GM19239 (cell line): Measurements from ENCODE around the genes PIF1 and ANKDD1A.

- RRBS = no CpG with 5 or more reads among the region's 15 CpGs
Measured at GRCh38 chr15:63945614-63946937, 100.2 kb downstream of the DAPK2 start.

DNA sequence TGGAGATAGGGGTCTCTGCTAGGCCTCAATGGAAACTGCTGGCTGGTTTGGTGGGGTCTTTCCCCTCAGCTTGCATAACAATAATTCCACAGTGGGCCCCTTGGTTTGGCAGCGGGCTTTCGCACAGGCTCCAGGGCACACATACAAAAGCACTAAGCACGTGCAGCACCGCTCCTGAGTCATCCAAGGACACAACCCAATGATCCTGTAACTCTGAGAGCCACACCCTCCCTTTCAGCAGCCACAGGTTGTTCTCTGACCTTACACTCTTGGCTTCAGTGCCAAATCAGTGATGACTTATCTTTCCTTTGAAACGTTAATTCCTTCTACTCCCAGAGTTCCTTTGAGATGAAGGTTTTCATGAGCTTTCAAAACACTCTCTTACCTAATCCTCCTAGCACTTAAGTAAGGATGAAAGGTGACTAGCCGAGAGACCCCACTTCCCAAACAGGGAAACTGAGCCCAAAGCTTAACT lies 41.6 kb downstream of the DAPK2 start:
- RRBS = no CpG with 5 or more reads among the region's 6 CpGs

DNA sequence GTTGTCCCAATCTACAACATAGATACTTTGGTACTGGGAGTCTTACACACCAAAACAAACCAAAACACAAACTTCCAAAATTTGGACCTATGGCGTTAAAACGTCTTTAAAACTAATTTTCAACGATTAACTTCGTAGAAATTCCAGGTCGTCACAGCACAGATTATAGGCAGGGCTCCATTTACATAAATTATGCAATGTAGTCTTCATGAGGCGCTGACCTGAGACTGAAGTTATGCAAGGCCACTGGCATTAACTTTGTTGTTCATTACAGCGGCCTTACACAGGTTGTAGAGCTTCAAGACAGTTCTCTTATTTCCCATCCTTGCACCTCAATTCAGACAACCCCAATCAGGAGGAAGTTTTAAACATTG lies 1.1 kb upstream of the PPIB start:
- RRBS = no CpG with 5 or more reads among the region's 7 CpGs

- RRBS = no CpG with 5 or more reads among the region's 5 CpGs
Measured at GRCh38 chr15:64167148-64167777, 4.4 kb upstream of the PPIB start.

DNA sequence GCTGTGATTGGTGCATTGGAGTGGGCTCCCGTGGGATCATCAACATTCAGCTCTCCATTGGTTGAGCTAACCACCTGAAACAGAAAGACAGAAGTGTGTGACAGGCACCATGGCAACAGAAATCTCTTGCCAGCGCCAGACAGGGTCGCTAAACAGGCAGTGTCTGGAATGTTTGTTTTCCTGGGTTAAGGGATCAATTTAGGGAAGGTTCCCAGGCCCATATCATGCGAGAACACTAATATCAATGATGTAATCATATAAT lies 17.5 kb upstream of the PPIB start:
- RRBS = no CpG with 5 or more reads among the region's 4 CpGs

DNA sequence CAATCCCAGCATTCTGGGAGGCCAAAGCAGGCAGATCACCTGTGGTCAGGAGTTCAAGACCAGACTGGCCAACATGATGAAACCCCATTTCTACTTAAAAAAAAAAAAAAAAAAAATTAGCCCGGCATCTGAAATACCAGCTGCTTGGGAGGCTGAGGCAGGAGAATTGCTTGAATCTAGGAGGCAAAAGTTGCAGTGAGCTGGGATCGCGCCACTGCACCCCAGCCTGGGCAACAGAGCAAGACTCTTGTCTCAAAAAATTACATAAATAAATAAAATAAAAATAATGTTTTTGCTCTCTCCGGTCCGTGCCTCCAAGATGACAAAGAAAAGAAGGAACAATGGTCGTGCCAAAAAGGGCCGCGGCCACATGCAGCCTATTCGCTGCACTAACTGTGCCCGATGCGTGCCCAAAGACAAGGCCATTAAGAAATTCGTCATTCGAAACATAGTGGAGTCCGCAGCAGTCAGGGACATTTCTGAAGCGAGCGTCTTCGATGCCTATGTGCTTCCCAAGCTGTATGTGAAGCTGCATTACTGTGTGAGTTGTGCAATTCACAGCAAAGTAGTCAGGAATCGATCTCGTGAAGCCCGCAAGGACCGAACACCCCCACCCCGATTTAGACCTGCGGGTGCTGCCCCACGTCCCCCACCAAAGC lies 132.4 kb downstream of the ZNF609 start:
- RRBS = no CpG with 5 or more reads among the region's 24 CpGs

GRCh38 chr15:64740223-64741478 lies 34.7 kb downstream of the RBPMS2 start:
- RRBS = 82% methylated on average over 4 of the region's 41 CpGs

GRCh38 chr15:64761011-64761684 lies 14.2 kb downstream of the RBPMS2 start:
- RRBS = no CpG with 5 or more reads among the region's 15 CpGs

DNA sequence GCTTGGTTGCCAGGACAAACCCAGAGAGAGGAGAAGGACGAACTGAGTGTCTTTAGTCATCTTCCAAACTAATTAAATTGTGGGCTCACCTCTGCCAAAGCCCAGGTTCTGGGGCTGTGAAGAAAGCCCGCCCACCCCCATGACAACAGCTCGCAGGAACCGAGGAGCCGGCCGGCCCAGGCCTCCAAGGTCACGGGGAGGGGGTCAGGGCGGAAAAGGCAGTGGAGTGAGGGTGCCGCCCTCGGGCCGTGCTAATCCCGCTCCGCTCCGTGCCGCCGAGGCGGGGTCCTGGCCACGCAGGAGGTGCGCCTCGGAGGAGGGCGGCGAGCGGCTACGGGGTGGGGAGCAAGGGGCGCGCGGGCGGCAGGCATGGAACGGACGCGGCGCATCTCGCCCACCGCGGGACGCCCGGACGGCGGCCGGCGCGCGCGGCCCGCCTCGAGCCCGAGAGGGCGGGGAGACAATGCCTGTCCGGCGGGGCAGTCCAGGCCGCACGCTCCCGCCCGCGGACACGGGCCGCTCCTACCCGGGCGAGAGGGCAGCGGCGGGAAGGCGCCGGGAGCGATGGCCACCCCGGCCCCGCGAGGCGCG lies 727 bp downstream of the RBPMS2 start:
- RRBS = 2% methylated on average over 24 of the region's 69 CpGs

GRCh38 chr15:64801796-64802508 lies 23.5 kb downstream of the PIF1 start:
- RRBS = 24% methylated on average over 4 of the region's 14 CpGs

GRCh38 chr15:64825272-64826298 lies at the start of gene PIF1:
PIF1 (minus strand) TSS chr15:64825647.
- RRBS = 0% methylated on average over 4 of the region's 41 CpGs

- RRBS = no CpG with 5 or more reads among the region's 6 CpGs
Measured at GRCh38 chr15:64883097-64883622, 28.5 kb upstream of the ANKDD1A start.

DNA sequence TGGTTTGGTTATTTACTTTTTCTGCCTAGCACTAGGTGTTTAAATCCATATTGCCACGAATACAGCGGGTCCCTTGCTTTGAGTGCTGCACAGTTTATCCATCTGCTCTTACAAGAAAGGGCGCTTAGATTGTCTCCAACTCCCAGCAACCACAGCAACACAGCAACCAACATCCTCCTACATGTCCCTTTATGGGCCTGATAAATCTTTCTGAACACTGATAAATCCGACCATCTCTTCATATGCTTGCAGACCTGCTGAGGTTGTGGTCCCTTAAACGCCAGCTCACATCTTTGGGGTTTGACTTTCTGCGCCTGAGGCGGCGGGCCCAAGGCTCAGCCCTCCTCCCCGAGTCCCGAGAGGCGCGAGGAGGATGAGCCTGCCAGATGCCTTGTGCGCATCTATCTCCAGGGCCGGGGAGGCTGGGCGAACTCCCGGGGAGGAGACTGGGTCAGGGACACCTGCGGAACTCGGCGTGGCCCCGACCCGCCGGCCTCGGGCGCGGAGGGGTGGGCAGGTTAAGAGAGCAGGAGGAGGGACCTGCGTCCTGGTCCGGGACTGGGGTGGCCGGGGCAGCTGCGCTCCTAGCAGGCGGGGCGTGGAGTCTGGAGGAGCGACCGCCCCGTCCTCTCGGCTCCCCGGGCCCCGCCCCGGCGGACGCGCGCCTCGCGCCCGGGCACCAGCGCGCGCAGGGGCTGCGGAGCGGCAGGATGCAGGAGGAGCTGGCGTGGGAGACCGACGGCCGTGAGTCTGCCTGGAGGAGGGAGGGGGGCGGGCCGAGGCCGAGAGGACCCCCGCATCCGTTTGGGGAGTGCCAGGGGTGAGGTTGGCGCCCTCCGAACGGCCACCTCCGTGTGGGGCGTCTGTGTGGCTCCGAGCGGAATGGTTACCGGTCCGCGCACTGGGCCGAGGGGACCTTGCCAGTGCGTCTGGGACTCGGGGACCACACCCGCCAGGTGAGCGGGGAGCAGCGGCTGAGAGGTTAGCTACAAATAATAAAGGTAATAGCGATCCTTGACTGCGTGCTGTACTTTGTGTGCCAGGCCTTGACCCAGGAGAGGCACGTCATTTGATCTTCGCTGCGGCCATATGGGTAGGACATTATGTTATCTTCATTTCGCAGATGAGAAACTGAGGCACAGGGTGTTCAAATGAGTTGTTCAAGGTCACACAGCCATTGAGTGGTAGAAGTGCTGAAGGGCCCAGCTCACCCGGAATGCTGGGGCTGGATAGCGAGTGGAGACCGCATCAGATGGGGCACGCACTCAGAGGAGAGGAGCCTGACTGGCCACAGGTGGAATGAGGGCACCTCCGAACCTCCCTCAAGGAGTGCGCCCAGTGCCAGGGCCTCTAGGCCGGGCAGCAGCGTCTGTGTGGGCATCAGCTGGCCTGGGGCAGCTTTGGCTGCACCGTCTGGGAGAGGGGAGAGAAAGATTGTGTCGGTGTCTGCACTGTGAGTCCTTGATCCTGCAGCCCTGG lies at the start of gene ANKDD1A:
Gene ANKDD1A, plus strand, starts transcription at position 682 of the 1,479 bp plus-strand sequence.
- RRBS = under 1% methylated on average over 21 of the region's 91 CpGs

- RRBS = no CpG with 5 or more reads among the region's 4 CpGs
Measured at GRCh38 chr15:64944272-64944716, 32.6 kb downstream of the ANKDD1A start.

GRCh38 chr15:64952961-64953956 lies 36.5 kb downstream of the SPG21 start:
- RRBS = no CpG with 5 or more reads among the region's 2 CpGs

GRCh38 chr15:65009370-65010019 lies 19.8 kb upstream of the SPG21 start:
- RRBS = no CpG with 5 or more reads among the region's 5 CpGs

- RRBS = no CpG with 5 or more reads among the region's 10 CpGs
Measured at GRCh38 chr15:65085232-65085929, 8.8 kb downstream of the KBTBD13 start.

DNA sequence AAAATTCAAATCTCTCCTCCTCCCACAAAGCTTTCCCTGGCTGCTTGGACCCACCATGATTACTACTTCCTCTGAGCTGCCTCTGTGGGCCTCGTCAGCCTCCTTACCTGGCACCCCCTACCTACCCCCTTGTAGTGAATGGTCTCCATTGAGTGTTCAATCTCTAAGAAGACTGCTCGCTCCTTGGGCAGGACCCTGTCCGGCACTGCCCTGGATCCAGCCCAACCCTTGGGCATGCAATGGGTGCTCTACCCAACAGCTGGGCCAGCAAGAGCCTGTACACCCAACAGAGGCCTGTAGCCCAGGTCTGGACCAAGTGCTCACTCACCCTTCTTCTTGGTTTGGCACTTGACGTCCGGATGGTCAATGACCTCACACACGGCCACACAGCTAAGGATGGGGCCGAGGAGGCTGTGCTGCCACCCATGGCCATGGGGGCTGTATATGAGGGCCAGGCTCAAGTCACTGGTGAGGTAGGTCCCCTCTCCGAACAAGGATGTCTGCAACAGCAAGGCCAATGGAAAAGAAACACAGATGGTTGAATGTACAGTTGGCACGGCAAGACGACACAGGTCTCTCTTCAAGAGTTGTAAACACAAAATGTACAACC lies 23.8 kb downstream of the PARP16 start:
- RRBS = no CpG with 5 or more reads among the region's 10 CpGs

DNA sequence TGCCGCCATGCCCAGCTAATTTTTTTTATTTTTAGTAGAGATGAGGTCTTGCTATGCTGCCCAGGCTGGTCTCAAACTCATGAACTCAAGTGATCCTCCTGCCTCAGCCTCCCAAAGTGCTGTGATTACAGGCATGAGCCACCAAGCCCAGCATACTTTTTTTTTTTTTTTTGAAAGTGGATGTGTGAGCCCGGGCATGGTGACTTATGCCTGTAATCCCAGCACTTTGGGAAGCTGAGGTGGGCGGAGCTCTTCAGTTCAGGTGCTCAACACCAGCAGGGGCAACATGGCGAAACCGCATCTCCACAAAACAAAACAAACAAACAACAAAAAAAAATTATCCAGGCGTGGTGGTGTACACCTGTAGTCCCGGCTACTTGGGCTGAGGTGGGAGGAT lies 12.6 kb downstream of the PARP16 start:
- RRBS = no CpG with 5 or more reads among the region's 7 CpGs

- RRBS = 3% methylated on average over 4 of the region's 27 CpGs
Measured at GRCh38 chr15:65385492-65386283, 7.9 kb upstream of the IGDCC3 start.